ENCODE measurements around a stretch of chr10.

- PRO-cap: no peak
- RRBS, 2 experiments: no CpG with 5 or more reads among the region's 21 CpGs
Measured at GRCh38 chr10:5961307-5961936, 15.9 kb downstream of the IL15RA start.

DNA sequence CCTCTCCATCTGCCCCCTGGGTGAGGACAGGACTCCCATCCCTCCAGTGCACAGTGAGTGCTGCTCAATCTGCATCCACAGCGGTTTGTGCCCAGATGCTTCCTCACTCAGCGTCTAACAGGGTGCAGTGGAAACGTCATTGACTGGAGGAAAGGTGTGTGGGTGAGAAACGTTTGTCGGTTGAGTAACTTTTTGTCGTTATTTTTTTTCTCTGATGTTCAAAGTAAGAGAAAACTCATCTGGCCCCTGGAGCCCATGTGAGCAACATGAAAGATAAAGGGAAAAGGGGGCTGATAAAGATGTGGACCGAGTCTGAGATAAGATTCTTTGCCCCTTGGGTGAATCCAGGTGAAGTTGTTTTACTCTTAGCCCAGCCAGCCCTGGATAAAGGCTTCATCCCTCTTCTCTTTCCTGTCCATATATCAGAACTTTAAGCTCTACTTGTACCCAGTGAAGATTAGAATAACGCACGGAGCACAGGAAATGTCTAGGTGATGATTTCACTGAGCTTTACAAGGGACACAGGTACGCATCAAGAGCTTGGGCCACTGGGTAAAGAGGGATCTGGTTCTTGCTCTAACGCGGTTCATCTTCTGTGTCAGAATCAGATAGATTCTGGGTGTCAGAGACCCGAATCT, 25.0 kb downstream of the IL2RA start:
- PRO-cap: no peak
- RRBS, 2 experiments: no CpG with 5 or more reads among the region's 13 CpGs

DNA sequence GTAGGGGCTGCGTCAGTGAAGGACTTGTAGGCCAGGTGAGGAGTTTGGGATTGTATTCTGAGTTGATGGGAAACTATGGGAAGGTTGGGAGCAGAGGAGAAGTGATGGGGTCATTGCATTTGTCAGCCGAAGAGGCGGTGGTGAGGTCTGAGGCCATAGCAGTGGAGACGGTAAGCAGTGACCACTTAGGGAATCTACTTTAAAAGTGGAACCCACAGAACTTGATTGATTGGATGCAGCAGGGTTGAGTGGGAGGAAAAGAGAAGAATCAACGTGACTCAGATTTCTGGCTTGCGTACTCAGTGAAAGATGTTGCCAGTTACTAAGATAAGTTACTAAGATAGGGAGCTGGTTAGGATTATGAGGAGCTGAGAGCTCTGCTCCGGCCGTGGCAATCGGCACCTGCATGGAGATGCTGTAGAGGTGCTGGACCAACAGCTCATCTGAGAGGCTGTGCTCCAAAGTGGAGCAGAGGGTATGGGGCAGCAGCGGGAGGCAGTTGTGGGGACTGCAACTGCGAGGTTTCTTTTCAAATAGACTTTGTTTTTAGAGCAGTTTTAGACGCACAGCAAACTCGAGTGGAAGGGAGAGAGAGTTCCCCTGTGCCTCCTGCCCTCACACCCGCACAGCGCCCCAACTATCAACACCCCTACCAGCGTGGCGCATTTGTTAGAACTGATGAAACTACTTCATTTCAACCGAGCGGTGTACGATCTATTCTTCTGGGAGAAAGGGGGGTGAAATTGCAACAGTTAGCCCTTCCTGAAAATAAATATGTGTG, 12.8 kb upstream of the IL2RA start:
- PRO-cap: no peak
- RRBS, 2 experiments: no CpG with 5 or more reads among the region's 20 CpGs

DNA sequence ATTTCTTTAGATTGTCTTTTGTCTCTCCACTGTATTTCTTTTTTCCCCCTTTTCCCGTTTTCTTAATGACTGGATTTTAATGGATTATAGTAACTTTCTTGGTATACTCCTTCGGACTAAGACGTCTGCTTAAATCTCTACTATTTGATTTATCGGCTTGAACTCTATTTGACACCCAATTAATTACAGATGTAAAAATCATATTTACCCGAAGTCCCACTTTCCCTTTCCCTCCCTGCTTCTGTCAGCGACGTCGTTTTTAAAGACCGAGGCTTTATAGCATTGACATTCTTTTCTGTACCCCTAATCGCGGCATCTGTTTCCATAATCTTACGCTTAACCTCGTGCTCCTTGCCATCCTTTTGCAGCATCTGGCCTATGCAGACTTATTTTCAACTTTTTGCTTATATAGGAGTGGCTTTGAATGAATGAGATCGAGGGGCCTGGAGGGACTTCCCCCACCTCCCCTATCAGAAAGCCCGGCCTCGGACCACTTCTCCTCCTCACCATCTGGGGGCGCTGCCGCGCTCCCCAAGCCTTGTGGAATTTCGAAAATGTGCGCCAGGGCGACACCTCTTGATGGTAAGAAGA, 432 bp upstream of the RBM17 start:
- PRO-cap: bidirectional peak, plus-strand start outside the sequence, minus-strand start at position 394 of the sequence
- RRBS, 2 experiments: 0% methylated on average over 1 of the region's 22 CpGs; no CpG with 5 or more reads in 1 of the 2 experiments

- PRO-cap: no peak
- RRBS, 2 experiments: no CpG with 5 or more reads among the region's 12 CpGs
Measured at GRCh38 chr10:6112181-6112542, 23.3 kb downstream of the RBM17 start.

GRCh38 chr10:6145039-6145635, 56.3 kb downstream of the RBM17 start:
- PRO-cap: bidirectional peak, plus-strand start at chr10:6145352, minus-strand start at chr10:6145408; bidirectional peak, plus-strand start at chr10:6145685, minus-strand start at chr10:6145487
- RRBS, 2 experiments: 2 to 5% methylated on average over 25 to 39 of the region's 74 CpGs

DNA sequence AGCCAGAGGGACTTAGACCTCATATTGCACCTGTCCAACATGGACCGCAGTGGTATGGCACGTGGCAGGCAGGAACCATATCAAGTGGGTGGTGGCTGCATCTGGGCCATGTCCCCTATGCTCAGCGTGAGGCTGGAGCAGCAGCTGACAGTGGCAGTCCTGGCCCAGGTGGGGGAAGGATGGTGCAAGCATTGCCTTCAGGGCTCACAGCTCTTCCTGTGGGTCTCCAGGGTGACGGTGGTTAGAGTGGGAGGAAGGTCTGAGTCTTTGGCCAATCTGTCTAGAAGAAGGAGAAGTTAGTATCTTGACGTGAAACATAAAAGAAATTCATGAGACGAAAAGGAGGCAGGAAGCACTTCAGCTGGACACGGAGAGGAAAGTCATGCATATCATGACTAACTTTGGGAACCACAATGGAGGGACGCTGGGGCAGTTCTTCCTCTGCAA, 54.4 kb upstream of the PFKFB3 start:
- PRO-cap: no peak
- RRBS, 2 experiments: no CpG with 5 or more reads among the region's 8 CpGs

GRCh38 chr10:6204891-6205128, 2.1 kb downstream of the PFKFB3 start:
- PRO-cap: no peak
- RRBS, 2 experiments: no CpG with 5 or more reads among the region's 5 CpGs

- PRO-cap: no peak
- RRBS, 2 experiments: no CpG with 5 or more reads among the region's 15 CpGs
Measured at GRCh38 chr10:6246736-6247308, 44.1 kb downstream of the PFKFB3 start.

GRCh38 chr10:6251215-6251414, 48.4 kb downstream of the PFKFB3 start:
- PRO-cap: no peak
- RRBS, 2 experiments: no CpG with 5 or more reads among the region's 2 CpGs

- PRO-cap: no peak
- RRBS, 2 experiments: no CpG with 5 or more reads among the region's 7 CpGs
Measured at GRCh38 chr10:6473825-6474446, 106.1 kb downstream of the PRKCQ start.

DNA sequence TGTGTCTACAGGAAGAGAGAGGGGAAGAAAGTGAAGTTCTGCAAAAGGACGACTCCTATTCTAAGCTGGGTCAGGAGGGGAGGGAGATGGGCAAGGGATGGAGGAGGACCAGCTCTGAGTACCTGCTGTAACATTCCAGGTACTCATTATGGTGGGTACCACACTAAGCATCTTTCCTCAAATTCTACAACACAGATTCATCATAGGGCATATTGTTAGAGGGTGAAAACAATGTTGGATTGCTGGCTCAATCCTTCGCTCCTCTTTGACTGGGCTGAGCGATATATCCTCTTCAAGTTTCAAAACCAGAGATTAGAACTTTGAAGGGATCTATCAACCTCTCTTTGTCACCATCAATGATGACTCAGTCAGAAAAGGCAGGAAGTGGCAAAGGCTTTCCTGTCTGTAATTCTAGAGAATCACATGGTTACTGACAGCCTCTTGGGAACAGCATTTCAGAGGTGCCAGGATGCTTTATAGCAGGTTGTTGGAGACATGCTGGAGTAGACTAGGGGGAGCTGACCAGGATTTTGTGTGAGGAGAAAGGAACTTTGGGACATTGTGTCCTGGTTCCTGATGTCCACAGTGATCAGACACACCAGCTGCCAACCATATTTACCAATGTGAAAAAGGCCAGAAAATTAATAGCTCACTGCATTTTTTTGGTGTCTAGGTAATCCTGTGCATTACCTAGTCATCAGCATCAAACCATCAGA, 81.4 kb downstream of the PRKCQ start:
- PRO-cap: no peak
- RRBS, 2 experiments: no CpG with 5 or more reads among the region's 3 CpGs

DNA sequence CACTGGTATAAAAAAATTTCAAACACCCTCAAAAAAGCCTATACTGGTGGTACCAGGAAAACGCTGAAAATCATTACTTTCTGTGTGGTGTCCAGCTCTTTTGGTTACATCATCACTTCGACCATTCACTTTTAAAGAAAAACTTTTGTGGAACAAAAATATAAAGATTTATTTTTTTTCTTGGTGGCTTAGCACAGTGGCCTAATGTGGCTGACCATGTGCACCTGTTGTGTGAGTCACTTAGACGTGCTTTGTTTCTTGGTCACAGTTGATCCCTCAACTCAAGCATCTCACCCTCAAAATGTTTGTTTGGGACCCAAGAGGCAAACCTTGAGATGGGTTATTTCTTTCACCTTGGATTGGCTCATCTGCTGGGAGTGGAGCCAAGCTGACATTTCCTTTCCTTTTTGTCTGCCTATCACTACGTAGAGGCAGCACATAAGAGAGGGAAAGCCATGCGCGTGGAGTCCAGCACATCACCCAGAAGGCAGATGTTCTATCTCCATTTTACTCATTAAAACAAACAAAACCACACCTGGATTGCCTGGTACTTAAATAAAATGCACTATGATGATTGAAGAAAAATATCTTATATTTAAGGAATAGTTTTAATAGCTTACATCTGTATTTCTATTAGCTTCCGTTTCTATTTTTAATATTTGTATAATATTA, 6.4 kb upstream of the PRKCQ start:
- PRO-cap: no peak
- RRBS, 2 experiments: no CpG with 5 or more reads among the region's 7 CpGs

DNA sequence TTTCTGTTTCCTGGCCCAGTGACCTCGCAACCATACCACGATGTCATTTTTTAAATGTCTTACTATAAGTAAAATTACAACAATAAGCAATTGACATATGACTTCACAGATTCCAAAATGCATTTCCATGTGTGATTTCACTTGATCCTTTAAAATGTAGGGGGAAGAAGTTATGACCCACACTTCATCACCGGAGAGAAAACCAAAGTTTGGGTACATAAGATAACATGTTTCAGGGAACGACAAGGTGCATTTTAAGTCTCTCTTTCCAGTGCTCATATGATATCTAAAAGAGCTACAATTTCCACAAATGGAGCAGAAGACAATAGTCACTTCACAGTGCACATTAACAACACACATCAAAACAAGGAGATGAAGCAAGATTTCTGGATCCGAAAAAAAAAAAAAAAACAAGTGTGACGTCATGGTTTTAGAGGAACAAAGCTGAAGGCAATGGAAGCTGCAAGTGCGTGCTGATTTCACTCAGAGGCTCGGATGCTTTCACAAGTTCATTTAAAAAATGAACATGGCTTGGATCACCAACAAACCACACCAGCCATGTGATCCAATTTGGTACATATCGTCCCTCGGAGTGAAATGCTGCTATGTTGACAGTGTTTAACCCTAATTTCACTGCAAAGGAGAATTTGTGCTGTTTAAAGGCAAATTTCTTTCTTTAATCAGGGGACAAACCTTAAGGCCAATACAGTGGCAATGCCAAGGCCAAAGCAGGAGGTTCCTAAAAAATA, 336.9 kb upstream of the PRKCQ start:
- PRO-cap: no peak
- RRBS, 2 experiments: no CpG with 5 or more reads among the region's 10 CpGs

DNA sequence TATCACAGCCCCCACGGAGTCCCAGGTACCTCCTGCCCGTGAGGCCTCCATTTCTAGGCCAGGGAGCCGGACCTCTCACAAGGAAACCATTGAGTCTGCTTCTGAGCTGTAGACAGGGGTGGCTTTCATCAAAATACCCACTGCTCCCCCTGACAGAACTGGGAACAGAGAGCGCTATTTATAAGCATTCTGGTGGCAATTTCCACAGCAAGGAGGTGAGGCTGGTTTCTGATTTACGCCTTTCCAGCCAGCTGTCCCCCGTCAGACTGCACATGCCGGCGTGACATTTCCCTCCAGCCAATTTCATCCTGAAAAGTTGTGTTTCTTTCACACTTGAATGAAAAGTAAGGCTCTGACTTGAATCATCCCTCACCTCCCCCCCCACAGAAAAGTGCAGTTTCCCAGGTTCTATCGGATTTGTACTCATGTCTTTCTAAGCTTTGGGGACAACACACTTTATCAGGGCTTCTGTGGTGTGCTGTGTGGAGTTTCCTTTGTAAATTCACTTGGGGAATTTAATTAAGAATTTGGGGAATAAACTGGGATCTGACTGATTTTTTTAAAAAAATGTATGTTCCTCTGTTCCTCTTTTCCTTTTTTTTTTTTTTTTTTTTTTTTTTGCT, 407.6 kb upstream of the PRKCQ start:
- PRO-cap: no peak
- RRBS, 2 experiments: no CpG with 5 or more reads among the region's 9 CpGs

DNA sequence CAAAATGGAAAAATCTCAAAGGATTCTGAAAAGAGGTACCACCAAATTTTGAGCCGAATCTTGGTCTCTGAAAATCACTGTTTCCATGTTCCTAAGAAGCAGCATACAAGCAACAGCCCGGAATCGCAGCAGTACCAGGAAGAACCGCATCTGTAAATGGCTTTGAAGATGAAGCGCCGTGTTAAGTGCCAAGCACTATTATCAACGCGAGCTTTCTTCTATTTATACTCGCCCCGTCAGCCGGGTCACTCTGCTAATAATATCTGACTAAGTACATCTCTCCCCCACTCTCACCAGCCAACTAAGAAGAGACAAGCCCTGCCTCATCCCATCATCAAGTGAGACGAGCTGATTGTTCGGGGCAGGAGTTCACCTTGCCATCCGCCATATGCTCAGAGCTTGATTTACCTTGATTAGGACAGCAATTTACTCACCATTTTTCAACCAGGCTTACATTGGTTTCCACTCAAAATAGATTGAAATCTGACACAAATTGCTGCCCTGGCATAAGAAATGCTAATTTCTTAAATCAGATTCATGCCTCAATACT, 13.2 kb downstream of the SFMBT2 start:
- PRO-cap: no peak
- RRBS, 2 experiments: no CpG with 5 or more reads among the region's 14 CpGs

GRCh38 chr10:7475499-7475881, 64.7 kb upstream of the SFMBT2 start:
- PRO-cap: no peak
- RRBS, 2 experiments: no CpG with 5 or more reads among the region's 12 CpGs

- PRO-cap: no peak
- RRBS, 2 experiments: no CpG with 5 or more reads among the region's 4 CpGs
Measured at GRCh38 chr10:7475911-7476315, 65.1 kb upstream of the SFMBT2 start.

GRCh38 chr10:7561003-7561871, 105.5 kb downstream of the ITIH5 start:
- PRO-cap: no peak
- RRBS, 2 experiments: no CpG with 5 or more reads among the region's 20 CpGs

DNA sequence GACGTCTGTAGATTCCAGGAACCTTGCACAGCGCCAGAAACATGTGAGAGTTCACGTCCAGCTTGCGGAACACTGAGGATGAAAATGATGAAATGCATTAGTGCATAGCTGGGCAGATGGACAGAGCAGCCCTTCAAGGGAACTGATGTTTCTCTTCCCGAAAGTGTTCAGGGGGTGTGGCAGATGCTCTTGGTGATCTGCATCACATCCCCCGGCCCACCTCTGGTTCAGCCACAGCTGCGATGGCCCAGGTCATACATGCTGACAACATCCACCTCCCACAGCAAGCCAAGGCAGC, 40.9 kb downstream of the ITIH5 start:
- PRO-cap: no peak
- RRBS, 2 experiments: no CpG with 5 or more reads among the region's 7 CpGs

All from HEK293 (cell line).